ENCODE measurements around the gene TGFBR2.

DNA sequence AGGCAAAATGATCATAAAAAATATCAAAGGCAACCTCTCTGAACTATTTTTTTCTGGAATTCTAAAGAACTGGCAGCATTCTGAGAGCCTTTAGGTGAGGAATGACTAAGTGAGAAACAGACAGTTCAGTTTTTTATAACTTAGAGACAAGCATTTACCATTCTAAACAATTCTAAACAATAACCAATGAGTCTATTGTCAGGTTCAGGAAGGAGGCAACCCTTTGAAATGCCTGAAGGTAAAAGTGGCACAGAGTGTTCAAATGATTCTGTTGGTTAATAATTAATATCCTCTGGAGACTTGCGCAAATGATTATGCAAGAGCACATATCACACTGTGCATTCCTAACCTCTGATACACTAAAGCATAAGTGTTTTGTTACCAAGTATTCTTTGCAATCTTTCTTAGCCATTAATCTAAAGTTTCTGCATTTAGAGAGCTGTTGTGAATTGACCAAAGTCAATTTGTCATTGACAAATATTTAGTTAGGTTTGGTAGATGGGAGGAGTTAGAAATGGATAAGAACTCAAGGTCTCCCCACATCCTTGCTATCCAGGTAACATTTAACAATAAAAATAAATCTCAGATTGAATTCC, 9.2 kb upstream of the TGFBR2 start:
- PRO-cap, result no peak
- RAMPAGE, long total RNA, 2 experiments, result no peak in any of the 2 experiments

DNA sequence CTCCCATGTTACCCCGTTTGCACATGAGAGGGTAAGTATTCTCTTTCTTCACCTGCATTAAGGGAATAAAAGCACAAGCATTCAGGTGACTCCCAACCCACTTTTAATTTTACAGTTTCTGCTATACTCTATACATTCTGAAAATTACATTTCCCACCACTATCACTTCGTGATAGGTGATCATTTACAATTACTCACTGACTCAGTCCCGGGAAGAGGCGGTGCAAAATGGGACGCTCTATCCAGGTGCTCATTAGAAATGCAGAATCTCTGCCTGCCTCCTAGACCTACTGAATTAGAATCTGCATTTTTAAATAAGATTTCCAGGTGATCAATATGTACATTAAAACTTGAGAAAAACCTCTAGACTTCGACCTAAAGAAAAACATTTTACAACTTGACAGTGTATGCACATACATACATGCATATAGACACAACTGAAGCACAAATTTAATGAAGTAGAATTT, 691 bp upstream of the TGFBR2 start:
- PRO-cap, result no peak
- RAMPAGE, long total RNA, 2 experiments, result no peak in any of the 2 experiments

GRCh38 chr3:30606144-30607023, at the start of gene TGFBR2:
TGFBR2 (plus strand) TSS chr3:30606601.
- PRO-cap, result bidirectional peak, plus-strand start at chr3:30606601, minus-strand start at chr3:30606551
- RAMPAGE, long total RNA, 2 experiments, result no peak in any of the 2 experiments

- PRO-cap, result no peak
- RAMPAGE, long total RNA, 2 experiments, result no peak in any of the 2 experiments
Observed at GRCh38 chr3:30626200-30626659, 19.8 kb downstream of the TGFBR2 start.

DNA sequence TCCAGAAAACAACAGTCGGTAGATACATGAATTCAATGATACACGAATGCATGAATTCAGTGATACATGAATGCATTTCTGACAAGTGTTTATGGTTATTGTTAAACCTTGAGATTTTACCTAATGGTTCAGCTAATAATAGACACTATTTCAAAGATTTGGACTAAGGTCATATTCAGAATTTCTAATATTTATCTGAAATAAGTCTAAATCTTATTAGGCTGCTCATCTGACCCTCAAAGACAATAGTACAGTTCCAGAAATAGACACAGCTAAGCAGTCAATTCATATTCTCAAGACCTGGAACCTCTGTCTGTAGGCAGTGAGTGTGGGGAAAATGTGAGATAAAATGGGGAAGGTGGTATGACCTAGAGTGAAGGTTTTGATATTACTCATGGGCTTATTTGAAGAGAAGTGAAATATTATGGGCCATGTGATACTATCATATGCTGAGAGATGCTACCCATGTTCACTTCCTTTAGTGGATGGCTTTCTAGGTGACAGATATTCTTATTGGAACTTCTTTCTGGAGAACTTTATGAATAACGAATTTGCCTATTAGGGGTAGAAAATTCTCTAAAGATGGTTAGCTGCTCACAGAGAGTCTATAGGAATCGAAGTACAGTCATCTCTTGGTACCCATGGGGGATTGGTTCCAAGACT, 33.5 kb downstream of the TGFBR2 start:
- PRO-cap, result no peak
- RAMPAGE, long total RNA, 2 experiments, result no peak in any of the 2 experiments

DNA sequence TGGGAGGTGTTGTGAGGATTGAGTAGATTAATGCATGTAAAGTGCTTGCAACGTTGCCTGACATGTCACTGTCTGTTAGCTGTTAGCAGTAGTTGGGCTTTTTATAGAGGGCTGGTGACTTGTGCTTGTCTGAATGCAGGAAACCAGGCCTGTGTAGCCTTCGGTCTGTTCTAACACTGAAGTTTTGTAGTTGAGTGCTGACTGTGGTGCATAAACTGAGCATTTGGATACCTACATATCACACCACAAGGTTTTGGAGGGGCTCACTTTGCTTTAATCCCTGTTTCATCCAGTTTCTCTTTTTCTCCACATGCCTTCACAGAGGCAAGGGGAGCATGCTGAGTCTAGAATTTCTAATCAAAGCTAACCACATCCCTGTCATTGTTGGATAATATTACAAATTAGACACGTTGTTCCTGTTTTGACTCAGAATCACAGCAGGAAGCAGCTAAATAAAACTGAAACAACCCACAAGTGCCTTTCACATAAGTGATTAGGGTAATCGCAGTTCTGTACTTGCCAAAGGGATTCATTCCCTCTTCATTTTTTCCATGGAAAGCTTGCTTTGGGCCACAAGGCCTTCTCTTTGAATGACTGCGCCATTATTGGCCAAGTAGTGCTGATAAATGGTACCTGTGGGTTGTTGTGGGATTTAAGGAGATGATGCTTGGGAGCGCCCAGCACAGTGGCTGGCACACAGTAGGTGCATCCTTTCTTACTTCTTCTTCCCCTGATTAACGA, 48.9 kb downstream of the TGFBR2 start:
- PRO-cap, result no peak
- RAMPAGE, long total RNA, 2 experiments, result no peak in any of the 2 experiments

DNA sequence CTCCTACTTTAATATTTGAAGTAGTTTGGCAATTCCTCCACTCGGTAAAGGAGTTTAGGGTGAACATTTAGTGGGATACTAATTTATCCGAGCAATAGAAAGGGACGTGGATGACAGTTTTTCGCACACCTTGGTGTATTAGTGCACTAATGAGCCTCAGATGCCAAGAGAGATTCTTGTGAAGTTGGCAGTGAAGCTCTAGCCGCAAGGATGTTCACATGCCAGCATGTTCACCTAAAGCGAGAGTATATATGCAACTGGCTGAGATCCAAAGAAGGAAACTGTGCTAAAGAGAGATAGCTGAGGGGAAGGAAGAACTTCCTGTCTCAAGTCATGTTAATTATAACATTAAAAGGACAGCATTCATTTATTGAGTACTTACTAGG, 58.5 kb downstream of the TGFBR2 start:
- PRO-cap, result no peak
- RAMPAGE, long total RNA, 2 experiments, result no peak in any of the 2 experiments

- PRO-cap, result no peak
- RAMPAGE, long total RNA, 2 experiments, result no peak in any of the 2 experiments
Observed at GRCh38 chr3:30671412-30672536, 65.4 kb downstream of the TGFBR2 start.

- PRO-cap, result bidirectional peak, plus-strand start at chr3:31532638, minus-strand start at chr3:31532382
- RAMPAGE, long total RNA, 2 experiments, result no peak in any of the 2 experiments
Observed at GRCh38 chr3:31532241-31532492, 558 bp upstream of the STT3B start.

- PRO-cap, result no peak
- RAMPAGE, long total RNA, 2 experiments, result no peak in any of the 2 experiments
Observed at GRCh38 chr3:31533931-31534416, 1.2 kb downstream of the STT3B start.

DNA sequence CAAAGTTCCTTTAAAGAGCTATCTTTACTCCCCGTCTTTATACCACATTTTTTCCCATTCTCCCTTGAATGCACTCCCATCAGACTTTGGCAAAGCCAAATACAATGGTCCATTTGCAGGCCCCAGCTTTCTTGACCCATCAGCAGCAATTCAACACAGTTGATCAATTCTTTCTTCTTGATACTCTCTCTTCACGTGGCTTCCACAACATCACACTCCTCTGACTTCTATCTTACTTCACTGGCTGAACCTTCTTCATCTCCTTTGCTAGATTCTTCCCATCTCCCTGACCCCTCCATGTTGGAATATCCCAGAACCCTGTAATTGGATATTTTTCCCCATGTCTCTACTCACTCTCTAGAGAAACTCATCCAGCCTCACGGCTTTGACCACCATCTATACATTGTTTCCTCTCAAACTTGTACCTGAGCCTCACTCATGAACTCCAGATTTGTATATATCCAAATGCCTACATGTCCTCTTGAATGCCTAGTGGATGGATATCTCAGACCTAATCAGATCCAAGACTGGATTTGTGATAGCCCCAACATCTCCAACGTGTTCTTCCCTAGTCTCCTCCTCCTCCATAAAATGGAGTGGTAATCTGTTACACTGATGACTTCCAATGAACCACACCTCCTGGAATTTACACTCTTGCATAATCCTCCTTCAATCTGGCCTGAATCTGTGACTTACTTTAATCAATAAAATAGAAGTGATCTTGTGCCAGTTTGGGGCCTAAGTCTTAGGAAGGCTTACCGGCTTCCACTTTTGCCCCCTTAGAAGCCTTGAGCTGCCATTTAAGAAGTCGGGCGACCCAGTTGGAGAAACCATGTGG, 163.9 kb downstream of the STT3B start:
- PRO-cap, result no peak
- RAMPAGE, long total RNA, 2 experiments, result no peak in any of the 2 experiments

GRCh38 chr3:32237632-32238427, 650 bp upstream of the CMTM8 start:
- PRO-cap, result bidirectional peak, plus-strand start at chr3:32238170, minus-strand start at chr3:32238087
- RAMPAGE, long total RNA, 2 experiments, result start-site peak on the plus strand in 1 of 2 experiments, at chr3:32238137-32238164 at its widest, 5 reads per replicate

GRCh38 chr3:32448631-32449204, 53.9 kb downstream of the CMTM6 start:
- PRO-cap, result no peak
- RAMPAGE, long total RNA, 2 experiments, result no peak in any of the 2 experiments

DNA sequence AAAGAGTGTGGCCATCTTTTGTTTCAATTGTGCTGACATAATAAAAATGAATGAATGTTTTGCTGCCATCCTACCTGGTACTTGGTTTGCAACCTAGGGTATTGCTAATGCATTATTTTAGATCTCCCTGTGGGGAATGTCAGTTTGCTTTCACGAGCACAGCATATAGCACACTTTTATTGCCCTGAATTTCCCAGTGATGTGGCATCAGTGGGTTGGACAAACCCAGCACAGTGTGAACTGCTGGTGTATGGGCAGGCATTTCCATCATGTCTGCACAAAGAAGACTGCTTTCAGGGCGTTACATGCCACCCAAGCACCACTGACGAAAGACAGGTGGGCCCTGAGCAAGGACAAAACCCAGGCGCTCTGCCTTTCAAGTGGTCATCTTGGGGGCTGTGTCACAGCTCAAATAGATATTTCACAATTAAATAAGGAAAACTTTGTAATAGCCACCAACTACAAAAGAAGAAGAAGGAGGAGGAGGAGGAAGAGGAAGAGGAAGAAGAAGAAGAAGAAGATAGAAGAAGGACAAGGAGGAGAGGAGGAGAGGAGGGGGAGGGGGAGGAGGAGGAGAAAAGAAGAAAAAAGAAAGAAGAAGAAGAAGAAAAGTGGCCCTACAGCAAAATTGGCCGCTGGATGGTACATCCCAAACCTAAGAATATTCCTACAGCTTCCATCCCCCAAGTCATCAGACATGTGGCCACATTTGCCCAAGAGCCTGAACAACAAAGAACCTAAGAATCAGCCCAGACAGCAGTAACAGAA, 31.9 kb downstream of the CMTM6 start:
- PRO-cap, result no peak
- RAMPAGE, long total RNA, 2 experiments, result no peak in any of the 2 experiments

GRCh38 chr3:32684004-32684524, 924 bp upstream of the CNOT10 start:
- PRO-cap, result no peak
- RAMPAGE, long total RNA, 2 experiments, result no peak in any of the 2 experiments

DNA sequence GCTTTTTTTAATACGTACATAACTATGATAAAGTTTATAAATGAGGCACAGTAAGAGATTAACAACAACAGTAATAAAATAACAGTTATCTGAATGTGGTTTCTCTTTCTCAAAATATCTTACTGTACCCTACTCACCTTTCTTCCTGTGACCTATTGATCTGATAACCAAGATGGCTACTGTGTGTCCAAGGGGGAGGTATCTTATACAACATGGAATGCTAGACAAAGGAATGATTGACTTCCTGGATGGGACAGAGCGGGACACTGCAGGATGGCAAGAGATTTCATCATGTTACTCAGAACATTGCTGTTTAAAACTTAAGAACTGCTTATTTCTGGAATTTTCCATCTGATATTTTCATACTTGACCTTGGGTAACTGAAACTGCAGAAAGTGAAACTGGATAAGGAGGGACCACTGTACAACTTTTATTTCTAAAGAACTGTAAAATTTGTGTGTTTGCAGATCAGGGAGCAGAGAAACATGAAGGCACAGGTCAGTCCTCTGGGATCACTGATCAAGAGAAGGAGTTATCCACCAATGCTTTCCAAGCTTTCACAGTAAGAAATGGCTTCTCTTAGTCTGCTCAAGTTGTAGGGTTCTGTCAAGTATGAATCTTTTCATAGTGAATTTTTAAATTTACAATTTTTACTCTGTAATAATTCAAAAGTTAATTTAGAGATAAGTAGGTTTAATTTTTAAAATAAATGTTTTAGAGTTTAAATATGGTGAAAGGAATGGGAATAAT, 18.6 kb downstream of the CNOT10 start:
- PRO-cap, result no peak
- RAMPAGE, long total RNA, 2 experiments, result no peak in any of the 2 experiments

- PRO-cap, result no peak
- RAMPAGE, long total RNA, 2 experiments, result no peak in any of the 2 experiments
Observed at GRCh38 chr3:32780378-32781197, 37.2 kb upstream of the TRIM71 start.

DNA sequence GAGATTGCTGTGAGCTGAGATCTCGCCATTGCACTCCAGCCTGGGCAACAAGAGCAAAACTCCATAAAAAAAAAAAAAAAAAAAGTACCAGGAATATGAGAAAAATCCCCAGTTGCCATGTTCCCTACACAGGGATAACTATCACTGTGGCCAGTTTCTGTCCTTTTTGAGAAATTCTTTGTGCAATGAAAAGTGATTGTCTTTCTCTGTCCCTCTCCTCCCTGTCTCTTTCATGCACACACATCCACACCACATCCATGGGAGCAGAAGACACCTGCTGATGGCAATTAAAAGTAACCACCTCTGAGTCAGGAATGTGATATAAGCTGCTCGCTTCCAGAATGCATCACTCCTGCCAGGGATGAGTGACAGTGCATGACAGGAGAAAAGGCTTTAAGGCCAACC, 59.7 kb downstream of the UBP1 start:
- PRO-cap, result no peak
- RAMPAGE, long total RNA, 2 experiments, result no peak in any of the 2 experiments

DNA sequence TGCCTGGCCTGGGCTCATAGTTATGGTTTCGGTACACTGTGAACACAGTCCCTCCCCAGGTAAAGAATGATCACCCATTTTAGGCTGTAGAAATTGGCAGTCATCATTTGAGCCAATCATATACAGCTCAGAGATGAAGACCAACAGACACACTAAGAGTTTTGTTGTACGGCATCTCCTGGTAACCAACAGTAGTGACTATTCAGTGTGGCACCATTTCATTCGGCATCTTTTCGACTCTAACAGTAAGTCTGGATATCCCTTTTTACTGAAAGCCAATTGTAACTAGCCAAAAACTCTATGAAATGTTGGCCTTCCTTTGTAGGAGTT, 33.5 kb downstream of the UBP1 start:
- PRO-cap, result no peak
- RAMPAGE, long total RNA, 2 experiments, result no peak in any of the 2 experiments

DNA sequence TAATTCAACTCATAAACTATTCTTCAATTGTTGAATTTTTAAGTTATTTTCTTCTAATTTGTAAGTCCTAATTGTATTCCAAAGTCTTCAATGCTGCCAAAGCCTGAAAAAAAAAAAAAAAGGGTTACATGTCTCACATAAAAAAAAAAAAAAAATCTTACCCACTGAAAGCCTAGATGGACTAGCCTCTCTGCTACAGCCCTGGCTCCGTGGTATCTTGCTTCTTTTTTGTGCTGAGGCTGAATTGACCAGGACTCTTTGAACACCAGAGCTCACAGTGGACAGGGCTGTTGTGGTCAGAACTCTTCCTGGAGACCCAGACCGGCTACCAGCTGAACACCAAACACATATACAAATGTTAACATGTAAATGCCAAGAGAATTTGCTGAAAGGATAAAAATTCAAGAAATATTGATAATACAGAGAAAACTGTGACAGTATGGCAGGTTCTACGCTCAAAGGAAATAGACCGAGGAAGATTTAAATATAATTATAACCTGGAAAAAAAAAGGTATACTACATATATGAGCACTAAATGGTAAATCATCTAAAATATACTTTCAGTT, 133.4 kb downstream of the CLASP2 start:
- PRO-cap, result no peak
- RAMPAGE, long total RNA, 2 experiments, result no peak in any of the 2 experiments